ENCODE measurements around a stretch of chr6.

DNA sequence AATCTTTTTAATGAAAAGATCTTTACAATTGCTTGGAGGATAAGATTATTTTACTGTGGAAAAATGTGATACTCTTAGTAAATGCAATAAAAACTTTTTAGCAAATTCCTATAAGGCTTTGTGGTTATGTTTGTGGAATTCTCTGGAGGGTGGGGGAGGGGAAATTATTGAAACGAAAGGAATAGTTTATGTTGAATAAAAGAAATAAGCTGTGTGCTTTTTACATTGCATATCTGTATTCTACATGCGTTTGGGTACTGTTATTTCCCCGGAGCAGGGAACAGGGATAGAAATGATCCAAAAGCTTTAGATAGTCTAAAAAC lies 28.1 kb upstream of the MFSD4B start:
- PRO-cap, 7 experiments = no peak in any of the 7 experiments
- RAMPAGE, long total RNA, 2 experiments = no peak in any of the 2 experiments

DNA sequence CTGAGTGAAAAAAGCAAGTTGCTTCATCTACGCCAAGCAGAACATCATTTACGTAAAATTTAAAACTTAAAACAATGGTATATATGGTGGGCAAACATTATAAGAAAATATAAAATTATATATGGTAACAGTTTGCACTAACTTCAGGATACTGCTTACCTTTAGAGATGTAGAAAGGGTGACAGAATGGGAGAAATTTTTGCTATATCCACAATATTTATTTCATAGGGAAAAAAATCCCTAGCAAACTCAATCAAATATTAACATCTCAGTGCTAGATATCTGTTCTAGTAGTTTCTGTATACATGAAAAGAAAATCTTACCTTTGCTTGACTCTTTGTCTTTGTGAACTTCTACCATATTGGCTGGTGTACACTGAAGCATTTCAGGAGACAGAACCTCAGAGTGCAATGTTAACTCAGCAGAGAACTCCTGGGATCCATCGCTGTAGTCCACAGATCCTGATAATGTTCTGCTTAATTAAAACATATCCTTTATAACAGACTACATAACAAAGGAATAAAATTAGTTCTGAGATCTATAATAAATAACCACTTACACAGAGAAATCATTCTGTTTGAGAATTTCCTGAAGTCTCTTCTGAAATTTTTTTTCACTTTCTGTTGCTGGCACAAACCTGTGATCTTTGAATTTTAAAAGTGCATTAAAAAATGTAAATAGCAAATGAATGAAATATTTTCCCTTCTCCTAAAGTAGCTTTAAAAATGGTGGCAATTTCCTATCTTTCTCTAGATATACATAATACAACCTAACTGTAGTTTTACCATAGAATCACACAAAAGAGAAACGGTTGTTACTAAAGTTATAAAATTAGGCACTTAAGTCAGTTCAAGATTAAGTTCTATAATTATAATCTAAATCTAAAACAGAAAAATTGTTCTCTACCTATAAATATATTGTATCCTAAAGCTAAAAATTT lies 95.3 kb downstream of the REV3L start:
- PRO-cap, 7 experiments = no peak in any of the 7 experiments
- RAMPAGE, long total RNA, 2 experiments = start-site peak on the minus strand in 1 of 2 experiments, centred at position 542 of the sequence, 18 reads per replicate

DNA sequence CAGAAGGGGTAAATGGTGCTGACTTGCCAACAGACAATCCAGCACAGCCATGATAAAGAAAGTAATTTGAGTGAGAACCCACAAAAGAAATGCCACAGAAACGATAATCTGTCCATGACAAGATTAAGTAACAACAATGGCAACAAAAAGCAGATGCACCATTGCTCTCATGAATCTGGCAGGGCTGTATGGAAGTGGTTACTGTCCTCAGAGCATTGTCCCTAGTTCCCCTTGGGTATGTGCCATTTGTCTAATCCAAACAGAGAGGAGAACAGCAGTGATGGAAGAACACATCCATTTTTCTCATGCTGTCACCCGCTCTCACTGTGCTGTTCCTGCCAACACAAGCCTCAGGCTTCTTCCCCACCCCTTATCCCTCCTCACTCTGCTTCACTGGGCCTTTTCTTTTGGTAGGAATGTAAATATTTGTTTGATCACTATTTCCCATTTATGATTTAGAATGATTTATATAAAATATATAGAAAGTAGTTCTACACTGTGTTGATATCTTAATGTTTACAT lies 65.8 kb downstream of the REV3L start:
- PRO-cap, 7 experiments = no peak in any of the 7 experiments
- RAMPAGE, long total RNA, 2 experiments = no peak in any of the 2 experiments

DNA sequence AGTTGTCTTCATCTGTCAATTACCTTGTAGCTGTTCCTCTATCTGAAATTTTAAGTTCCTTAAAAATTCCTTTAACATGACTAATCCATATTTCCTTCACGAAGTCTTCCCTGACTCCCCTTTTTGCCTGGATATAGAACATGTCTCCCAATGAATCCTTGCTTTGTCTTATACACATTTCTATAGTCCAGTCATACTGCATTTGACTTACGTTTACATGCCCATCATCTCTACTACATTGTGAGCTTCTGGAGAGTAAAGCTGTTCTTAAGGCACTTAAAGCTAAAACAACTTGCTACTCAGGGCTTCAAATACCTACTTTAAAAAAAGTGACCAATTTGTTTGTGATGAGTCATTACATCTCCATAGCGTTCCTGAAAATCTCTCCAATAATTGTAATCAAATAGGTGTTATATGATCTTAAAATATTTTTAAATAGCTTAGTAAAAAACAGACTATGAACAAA lies 4.9 kb downstream of the REV3L start:
- PRO-cap, 7 experiments = no peak in any of the 7 experiments
- RAMPAGE, long total RNA, 2 experiments = no peak in any of the 2 experiments

DNA sequence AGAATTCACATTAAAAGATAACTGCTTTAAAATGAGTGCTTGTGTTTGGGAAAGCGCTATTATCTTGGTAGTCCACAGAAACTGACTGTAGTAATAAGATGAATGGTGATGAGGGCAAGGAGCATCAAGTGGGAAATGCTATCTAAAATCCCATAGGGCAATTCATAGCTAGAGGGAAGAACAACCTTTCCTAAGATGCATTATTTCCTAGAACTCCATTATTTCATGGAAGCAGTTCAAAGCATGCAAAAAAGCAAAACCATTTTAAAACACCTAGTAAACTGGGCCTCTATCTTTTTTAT lies 1.6 kb downstream of the REV3L start:
- PRO-cap, 7 experiments = no peak in any of the 7 experiments
- RAMPAGE, long total RNA, 2 experiments = no peak in any of the 2 experiments

- PRO-cap, 7 experiments = peak in 5 of 7 experiments; most common plus-strand start chr6:111602125 (in 5); most common minus-strand start chr6:111601928 (in 2)
- RAMPAGE, long total RNA, 2 experiments = no peak in any of the 2 experiments
Observed at GRCh38 chr6:111601807-111602297, 3.8 kb downstream of the TRAF3IP2 start.

GRCh38 chr6:111664075-111665136 lies 58.7 kb upstream of the TRAF3IP2 start:
- PRO-cap, 7 experiments = peak in 3 of 7 experiments; most common plus-strand start chr6:111664245 (in 1); most common minus-strand start chr6:111664261 (in 3)
- RAMPAGE, long total RNA, 2 experiments = no peak in any of the 2 experiments

DNA sequence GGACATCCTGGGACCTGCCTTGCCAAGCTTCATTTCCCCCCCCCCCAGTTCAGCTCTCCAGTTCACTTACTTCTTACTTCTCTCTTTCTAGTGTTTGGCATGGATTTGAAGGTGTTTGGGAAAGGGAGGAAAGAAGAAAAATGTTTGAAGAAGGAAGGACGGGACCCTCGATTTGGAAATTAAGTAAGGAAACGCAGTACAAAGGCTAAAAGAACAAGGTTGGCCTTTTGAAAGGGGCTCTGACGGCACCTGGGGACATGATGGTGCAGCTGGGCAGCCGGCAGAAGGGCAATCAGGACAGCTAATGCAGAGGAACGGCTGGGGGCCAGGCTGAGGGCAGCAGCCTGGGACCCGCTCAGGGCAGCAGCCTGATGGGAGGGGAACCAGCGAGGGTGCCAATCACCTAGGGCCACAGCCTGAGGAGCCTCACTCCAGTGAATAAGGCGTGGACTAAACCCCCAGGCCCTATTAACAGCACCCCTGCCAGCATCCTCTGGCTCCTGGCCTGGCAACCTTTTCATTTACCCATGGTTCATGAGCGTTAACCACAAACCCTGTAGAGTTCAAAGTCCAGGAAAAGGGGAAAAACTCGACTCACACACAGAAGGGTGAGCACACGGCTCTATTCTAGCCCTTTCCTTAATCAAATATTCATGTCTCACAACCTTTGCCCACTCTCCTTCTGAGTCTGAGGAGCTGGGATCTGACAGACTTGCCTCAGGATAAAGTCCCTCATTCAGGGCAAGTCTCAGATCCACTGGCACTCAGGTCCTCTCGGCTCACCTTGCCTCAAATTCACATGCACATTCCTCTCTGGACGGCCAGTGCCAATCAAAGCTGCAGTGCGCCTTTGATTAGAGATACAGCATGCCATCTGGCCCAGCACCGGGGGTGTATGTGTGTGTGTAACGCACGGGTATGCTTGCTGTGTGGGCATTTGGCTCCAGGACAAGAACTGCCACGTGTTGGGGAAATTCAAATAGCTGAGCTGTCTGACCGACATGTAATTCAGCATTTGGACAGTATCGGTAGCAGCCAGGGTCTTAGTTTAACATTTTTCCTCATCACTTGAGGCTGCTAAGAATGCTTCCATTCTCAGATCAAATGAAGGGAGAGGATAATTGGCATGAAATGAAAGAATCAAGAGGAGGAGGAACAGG lies 86.8 kb upstream of the TRAF3IP2 start:
- PRO-cap, 7 experiments = no peak in any of the 7 experiments
- RAMPAGE, long total RNA, 2 experiments = no peak in any of the 2 experiments

DNA sequence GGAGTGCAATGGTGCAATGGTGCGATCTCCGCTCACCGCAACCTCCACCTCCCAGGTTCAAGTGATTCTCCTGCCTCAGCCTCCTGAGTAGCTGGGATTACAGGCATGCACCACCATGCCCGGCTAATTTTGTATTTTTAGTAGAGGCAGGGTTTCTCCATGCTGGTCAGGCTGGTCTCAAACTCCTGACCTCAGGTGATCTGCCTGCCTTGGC lies 92.4 kb upstream of the TRAF3IP2 start:
- PRO-cap, 7 experiments = no peak in any of the 7 experiments
- RAMPAGE, long total RNA, 2 experiments = no peak in any of the 2 experiments

DNA sequence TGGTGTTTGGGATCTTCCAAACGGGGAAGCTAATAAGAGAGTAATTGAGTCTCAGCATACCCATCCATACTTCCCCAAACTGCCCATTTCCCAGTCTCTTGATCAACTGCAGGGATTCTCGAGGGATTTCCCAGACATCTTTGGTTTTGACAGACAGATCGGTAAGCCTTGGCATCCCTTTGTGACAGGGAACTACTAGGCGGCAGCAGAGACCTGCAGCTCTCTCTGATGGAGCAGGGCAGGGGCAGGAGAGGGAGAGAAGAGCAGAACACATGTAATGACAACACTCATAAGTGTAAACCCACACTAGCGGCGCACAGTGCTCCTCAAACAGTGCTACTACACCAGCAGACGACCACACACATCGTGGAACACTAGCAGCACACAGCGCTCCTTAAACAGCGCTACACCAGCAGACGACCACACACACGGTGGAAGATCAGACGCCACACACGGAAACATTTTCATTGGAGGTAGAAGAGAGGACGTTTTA lies 94.4 kb upstream of the TRAF3IP2 start:
- PRO-cap, 7 experiments = no peak in any of the 7 experiments
- RAMPAGE, long total RNA, 2 experiments = no peak in any of the 2 experiments

GRCh38 chr6:111702641-111703217 lies 97.1 kb upstream of the TRAF3IP2 start:
- PRO-cap, 7 experiments = no peak in any of the 7 experiments
- RAMPAGE, long total RNA, 2 experiments = no peak in any of the 2 experiments

- PRO-cap, 7 experiments = no peak in any of the 7 experiments
- RAMPAGE, long total RNA, 2 experiments = no peak in any of the 2 experiments
Observed at GRCh38 chr6:111719808-111720283, 114.2 kb upstream of the TRAF3IP2 start.

- PRO-cap, 7 experiments = no peak in any of the 7 experiments
- RAMPAGE, long total RNA, 2 experiments = no peak in any of the 2 experiments
Observed at GRCh38 chr6:111750476-111751102, 122.7 kb downstream of the FYN start.

GRCh38 chr6:111758956-111760043 lies 114.0 kb downstream of the FYN start:
- PRO-cap, 7 experiments = peak in 1 of 7 experiments; most common minus-strand start chr6:111759081 (in 1)
- RAMPAGE, long total RNA, 2 experiments = start-site peak on the minus strand in 2 of 2 experiments, at chr6:111759060-111759969 at its widest, 20 to 27 reads per replicate

DNA sequence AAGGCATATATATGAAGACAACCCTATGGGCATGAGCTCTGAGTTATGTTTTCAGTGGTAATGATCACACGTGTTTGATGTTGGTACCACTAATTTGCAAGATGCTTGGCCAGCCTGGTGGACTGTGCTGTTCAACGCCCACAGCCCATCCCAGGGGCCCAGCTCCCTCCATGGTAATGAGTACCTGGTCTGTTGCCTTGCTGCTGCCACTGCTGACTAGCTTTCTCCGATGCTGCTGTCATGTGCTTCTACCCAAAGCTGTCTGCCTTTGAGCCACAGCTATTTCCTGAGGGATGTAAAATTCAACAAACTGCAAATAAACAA lies 54.9 kb downstream of the FYN start:
- PRO-cap, 7 experiments = no peak in any of the 7 experiments
- RAMPAGE, long total RNA, 2 experiments = no peak in any of the 2 experiments

- PRO-cap, 7 experiments = no peak in any of the 7 experiments
- RAMPAGE, long total RNA, 2 experiments = no peak in any of the 2 experiments
Observed at GRCh38 chr6:111850739-111850938, 22.6 kb downstream of the FYN start.

- PRO-cap, 7 experiments = no peak in any of the 7 experiments
- RAMPAGE, long total RNA, 2 experiments = no peak in any of the 2 experiments
Observed at GRCh38 chr6:111851834-111852121, 21.5 kb downstream of the FYN start.

- PRO-cap, 7 experiments = no peak in any of the 7 experiments
- RAMPAGE, long total RNA, 2 experiments = no peak in any of the 2 experiments
Observed at GRCh38 chr6:111871101-111871675, 2.1 kb downstream of the FYN start.

DNA sequence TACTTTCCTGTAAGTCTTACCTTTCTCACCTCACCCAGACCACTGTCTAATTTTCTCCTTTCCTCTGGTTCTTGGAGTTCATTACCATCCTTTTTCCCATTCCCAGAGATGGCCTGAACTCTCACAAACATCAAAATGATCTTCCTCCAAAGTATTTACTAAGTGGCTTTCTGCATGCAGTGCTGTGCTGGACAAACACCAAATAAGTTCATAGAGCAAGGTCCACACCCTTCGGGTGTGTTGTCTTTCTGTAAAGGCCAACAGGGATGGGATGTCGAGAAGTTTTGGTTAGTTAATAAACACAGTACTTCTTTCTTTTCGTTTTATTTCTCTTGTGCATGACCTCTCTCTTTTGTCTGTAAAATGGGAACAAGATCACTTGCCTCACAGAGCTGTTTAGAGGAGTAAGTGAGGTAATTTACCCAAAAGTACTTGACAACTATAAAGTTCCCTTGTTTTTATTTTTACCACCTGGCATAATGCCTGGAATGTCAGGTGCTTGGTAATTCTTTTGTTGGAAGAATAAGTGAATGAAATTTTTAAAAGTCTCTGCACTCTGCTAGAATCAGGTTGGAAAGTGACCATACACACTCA lies 22.9 kb upstream of the CCN6 start:
- PRO-cap, 7 experiments = peak in 1 of 7 experiments; most common minus-strand start position 136 of the sequence (in 1)
- RAMPAGE, long total RNA, 2 experiments = no peak in any of the 2 experiments

DNA sequence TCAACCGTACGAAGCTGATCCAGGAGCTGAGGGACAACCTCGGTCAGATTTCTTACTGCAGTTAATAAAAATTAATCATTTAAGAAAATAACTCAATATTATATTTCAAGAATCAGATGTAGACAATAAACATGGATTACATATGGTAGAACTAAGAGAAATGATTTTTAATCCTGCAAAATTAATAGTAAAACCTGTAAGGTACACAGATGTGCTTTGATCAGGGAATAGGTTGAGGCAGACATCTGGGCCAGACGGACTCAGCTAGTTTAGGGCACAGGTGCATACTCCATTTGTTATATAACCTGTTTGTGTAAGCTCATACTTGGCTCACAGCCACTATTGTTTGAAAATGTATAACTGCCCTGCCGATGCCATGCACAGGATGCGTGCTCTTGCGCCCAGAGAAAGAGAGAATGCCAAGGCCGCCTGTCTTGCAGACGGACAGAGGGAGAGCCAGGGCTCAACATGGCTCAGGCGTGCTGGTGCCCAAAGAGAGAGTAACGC lies 57.5 kb downstream of the FAM229B start:
- PRO-cap, 7 experiments = no peak in any of the 7 experiments
- RAMPAGE, long total RNA, 2 experiments = no peak in any of the 2 experiments

All from ovary (tissue), 7 donors.